ENCODE results near the gene GRIA1.

- RRBS = no CpG with 5 or more reads among the region's 8 CpGs
These were observed 101.8 kb upstream of the GLRA1 start for GRCh38 chr5:152026360-152026948.

GRCh38 chr5:153490090-153491077 is at the start of gene GRIA1:
GRIA1 (plus strand) TSS chr5:153490670.
- RRBS = no CpG with 5 or more reads among the region's 21 CpGs

DNA sequence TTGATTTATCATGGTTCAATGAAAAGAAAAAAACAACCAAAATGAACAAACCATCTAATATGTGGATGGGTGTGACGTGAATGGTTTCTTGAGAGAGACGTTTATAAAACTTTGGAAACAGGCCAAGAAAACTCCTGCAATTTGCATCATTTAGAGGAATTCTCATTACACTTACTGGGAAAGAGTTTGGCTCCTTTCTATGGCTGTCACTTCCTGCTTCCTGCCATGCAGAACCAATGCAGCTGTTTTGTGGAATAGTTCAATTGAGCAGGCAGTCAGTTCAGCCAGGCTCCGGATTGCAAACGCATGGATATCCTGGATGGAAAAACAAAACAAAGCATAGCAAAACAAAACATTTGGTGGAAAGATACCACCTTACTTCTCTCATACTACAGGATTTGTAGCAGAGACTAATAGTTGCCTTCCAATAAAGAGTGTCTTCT is 36.6 kb downstream of the FAM114A2 start:
- RRBS = no CpG with 5 or more reads among the region's 4 CpGs

- RRBS = no CpG with 5 or more reads among the region's 9 CpGs
These were observed 15.9 kb downstream of the GALNT10 start for GRCh38 chr5:154206389-154206908.

- RRBS = no CpG with 5 or more reads among the region's 6 CpGs
These were observed 31.1 kb downstream of the GALNT10 start for GRCh38 chr5:154221663-154222018.

DNA sequence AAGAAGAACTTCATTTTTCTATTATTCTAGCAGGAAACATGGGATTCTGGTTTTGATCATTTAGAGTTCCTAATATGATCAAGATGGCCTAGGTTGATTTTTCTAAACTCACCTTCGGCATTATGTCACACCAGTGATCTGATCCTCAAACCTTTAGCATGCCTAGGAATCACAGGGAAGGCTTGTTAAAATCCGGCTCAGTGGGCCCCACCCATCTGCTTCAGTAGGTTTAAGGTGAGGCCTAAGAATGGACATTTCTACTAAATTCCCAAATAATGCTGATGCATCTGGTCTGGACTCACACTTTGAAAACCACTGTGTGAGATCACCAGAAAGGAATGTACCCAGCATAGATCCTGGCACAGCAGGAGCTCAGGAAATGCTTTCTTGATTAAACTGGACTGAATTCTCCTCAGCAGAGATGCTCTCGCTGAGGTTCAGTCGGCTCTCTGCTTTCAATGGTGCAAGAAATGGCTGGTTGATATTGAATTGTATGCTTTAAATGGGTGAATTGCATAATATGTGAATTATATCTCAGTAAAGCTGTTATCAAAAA is 77.8 kb upstream of the SAP30L start:
- RRBS = no CpG with 5 or more reads among the region's 4 CpGs

DNA sequence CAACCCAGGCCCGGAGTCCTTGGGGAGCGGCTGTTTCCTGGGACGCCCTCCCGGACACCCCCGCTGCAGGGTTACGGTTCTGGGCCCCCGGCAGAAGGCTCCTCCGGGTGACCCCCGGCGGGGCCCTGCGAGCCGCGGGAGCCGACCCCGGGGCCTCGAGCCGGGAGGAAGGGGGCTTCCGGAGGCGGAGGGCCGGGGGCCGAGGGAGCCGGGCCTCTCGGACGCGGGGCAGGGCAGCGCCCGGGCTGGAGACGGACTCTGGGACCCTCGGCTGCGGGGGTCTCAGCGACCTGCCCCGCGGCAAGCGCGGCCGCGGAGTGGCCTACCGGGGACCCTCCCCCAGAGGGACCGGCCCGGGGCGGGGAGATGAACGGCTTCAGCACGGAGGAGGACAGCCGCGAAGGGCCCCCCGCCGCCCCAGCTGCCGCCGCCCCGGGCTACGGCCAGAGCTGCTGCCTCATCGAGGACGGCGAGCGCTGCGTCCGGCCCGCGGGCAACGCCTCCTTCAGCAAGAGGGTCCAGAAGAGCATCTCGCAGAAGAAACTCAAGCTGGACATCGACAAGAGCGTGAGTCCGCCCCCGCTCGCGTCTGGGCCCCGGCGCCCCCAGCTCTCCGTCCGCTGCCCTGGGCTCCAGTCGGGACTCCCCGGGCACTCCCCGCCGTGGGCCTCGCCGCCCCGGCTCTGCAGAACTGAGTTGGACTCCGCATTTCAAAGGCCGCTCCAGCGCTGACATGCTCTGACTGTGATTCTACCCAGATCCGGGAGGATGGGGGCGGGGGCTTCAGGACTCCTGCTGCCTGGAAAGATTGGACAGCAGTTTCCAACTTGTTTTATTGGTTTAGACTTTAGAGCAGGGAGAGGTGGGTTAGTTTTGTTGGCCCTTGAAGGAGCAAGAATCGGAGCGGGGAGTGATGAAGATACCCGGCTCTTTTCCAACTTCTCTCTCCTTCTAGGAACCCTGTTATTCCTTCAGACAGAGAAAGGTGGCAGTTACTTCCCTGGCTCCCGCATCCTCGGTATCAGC is 755 bp downstream of the SAP30L start:
- RRBS = 1% methylated on average over 39 of the region's 88 CpGs

- RRBS = no CpG with 5 or more reads among the region's 9 CpGs
These were observed 5.1 kb downstream of the SAP30L start for GRCh38 chr5:154450827-154451287.

GRCh38 chr5:154648529-154649254 is 106.5 kb upstream of the LARP1 start:
- RRBS = 86% methylated on average over 2 of the region's 22 CpGs

DNA sequence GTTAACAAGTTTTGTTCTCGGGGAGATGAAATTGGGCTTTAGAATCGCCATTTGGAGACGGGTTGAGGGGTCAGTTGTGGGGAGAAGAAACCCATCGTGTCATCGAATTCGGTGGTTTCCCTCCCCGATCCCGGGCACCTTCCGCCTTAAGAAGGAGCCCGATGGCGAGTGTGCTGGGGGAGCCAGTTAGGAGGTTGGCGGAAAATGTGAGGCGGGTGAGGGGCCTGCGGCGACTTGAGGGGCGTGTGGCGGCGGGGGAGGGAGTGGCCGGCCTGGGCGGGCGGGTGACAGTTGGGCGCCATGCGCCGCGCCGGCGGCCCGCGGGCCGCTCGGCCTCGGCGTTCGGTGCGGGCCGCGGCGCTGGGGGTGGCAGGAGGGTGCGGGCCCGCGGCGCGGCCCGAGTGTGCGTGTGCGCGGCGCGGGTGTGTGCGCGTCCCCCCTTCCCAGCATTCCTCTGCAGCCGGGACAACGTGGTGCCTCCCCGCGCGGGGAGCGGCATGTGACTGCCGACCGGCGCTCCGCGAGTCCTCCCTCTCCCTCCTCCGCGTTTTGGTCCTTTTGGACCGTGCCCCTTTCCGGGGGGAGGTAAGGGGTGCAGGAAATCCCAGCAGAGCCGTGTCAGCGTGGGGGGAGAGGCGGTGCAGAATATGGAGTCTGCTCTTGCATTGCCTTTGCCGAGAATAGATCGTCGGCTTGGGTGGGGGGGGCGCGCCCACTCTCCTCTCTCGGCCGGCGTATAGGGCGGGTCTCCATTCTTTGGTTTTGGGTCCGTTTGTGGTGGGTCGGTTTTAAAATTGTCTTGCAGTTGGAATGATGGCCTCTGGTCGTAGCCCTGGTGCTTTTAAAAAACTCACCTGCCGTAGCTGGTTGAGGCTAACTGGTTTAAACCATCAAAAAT is 1.8 kb downstream of the LARP1 start:
- RRBS = 1% methylated on average over 23 of the region's 82 CpGs

GRCh38 chr5:154767644-154768300 is 12.6 kb downstream of the LARP1 start:
- RRBS = no CpG with 5 or more reads among the region's 2 CpGs

GRCh38 chr5:154813996-154815196 is 36.0 kb downstream of the FAXDC2 start:
- RRBS = no CpG with 5 or more reads among the region's 11 CpGs

GRCh38 chr5:154829391-154830368 is 20.7 kb downstream of the FAXDC2 start:
- RRBS = no CpG with 5 or more reads among the region's 10 CpGs

DNA sequence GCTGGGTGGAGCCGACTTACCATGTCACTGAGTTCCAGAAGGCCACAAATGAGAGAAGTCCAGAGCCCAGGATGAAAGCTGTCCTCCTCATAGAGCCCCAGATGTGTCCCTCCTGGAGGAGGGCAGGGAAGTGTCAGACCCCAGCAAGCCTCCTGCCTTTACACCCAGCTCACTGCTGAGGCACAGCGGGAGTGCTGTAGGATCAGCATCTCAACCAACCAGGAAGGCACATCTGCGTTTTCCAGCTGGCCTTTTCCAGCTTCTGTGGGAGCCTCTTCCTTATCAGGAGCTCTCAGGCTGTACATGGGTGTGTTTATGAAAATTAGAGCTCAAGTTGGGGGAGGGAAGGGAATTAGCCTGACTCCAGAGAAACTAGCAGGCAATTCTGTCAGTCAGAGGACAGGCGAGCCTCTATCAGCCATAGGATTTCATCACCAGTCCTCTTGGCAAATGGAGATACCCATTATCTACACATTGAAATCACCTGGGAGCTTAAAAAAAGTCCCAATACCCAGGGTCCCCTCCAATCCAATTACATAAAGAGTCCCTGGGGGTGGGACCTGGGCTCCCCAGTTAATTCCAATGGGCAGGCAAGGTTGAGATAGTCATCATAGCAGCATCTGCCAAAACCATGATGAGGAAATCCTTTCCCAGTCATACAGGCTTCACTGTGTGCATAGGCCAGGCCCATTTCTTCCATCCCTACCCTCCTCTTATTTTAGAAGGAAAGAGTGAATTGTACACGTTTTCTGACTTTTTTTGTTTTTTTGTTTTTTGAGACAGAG is 15.4 kb downstream of the FAXDC2 start:
- RRBS = no CpG with 5 or more reads among the region's 5 CpGs

- RRBS = no CpG with 5 or more reads among the region's 10 CpGs
These were observed 1.5 kb upstream of the CNOT8 start for GRCh38 chr5:154856904-154857315.

DNA sequence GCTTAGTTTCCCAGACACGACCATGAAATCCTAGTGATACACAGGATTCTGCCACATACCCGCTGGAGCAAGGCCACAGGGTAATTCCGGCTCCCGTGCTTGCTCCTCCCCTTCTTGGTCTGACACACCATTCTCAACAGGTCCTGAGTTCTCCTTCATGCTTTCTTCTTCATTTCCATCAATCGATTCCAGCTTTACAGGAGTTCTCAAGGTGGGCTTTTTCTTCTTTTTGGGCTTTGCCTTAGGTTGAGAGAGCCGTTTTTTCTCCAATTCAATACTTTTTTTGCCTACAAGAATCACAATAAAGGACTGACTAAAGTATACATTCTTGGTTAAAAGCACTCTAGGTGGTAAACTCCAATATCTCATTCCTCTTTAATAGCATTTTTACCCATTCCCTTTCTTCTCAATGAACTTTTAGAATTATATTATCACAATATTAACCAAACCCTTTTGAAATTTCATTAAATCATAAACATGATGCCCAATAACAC is 30.4 kb downstream of the GEMIN5 start:
- RRBS = no CpG with 5 or more reads among the region's 6 CpGs

DNA sequence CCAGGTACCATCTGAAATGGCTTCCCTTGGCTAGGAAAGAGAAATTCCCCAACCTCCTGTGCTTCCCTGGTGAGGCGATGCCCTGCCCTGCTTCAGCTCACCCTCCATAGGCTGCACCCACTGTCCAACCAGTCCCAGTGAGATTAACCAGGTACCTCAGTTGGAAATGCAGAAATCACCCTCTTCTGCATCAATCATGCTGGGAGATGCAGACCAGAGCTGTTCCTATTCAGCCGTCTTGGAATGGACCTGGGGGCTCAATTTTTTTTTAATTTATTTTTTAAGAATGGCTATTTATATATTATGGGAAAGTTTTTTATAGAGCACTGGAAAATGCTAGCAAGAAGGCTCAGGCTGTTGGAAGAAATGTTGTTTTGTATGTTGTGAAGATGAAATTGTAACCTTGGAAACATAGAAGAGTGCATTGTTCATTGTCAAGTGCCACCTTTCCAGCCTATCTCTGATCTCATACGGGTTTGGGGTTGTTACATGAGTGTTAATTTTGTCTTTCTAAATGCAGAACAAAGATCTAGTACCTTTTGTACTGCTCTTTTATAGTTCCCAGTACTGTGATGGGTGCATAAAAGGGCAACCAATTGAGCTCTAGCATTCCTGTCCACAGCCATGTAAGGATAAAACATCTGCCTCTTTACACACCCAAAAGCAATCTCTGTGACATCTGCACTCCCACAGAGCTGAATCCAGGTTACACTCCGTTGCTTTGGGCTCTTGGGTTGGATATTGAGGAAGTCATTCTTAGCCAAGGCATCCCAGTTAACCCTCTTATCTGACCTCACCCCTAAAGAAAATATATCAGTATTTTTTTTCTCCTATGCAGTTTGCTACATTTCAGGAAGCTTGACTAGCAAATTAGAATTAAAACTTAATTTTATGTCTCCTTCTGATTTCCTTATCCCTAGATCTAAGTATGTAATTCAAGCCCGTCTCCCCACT is 255.1 kb downstream of the SGCD start:
- RRBS = no CpG with 5 or more reads among the region's 5 CpGs

- RRBS = 90% methylated on average over 2 of the region's 14 CpGs
These were observed 8.7 kb downstream of the TIMD4 start for GRCh38 chr5:156954216-156954740.

DNA sequence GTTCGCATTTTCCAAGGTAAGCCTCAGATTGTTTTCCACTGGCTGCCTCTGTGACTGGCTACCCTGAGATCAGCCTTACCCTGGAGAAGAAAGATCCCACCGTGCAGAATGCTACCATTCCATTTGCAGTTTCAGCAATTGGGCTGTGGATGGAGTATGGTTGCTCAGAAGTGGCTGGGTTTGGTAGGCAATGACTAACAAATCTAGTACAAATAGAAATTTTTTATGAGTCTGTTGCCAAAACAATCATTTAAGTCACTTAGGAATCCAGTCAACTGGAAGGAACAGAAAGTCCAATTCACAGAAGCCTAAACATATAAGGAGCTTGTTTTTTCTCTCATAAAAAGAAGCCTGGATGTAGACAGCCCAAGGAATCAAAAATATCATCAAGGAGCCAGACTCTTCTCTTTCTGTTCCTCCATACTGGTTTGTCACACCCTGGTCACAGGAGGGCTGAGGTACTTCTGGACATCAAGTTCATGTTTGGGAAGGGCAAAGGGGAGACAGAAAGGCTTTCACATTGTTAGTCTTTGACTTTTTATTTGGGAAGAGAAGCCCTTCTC is 9.2 kb upstream of the TIMD4 start:
- RRBS = no CpG with 5 or more reads among the region's 2 CpGs

DNA sequence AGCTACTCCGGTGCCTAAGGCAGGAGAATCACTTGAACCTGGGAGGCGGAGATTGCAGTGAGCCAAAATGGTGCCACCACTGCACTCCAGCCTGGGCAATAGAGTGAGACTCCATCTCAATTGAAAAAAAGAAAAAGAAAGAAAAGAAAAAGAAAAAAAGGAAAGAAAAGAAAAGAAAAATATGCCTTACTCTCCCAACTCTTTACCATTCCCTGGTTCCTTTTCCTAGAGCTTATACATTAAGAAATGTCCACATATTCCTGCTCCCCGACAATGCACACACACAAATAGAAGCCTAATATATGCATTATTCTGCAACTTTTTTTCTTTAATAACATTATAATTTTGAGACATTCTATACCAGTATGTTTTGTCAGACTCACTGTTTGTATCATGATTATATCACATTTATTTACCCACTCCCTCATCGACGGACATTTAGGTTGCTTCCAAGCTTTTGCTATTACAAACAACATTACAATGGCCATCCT is 430 bp downstream of the HAVCR2 start:
- RRBS = no CpG with 5 or more reads among the region's 5 CpGs